ENCODE measurements around a stretch of chr6.

DNA sequence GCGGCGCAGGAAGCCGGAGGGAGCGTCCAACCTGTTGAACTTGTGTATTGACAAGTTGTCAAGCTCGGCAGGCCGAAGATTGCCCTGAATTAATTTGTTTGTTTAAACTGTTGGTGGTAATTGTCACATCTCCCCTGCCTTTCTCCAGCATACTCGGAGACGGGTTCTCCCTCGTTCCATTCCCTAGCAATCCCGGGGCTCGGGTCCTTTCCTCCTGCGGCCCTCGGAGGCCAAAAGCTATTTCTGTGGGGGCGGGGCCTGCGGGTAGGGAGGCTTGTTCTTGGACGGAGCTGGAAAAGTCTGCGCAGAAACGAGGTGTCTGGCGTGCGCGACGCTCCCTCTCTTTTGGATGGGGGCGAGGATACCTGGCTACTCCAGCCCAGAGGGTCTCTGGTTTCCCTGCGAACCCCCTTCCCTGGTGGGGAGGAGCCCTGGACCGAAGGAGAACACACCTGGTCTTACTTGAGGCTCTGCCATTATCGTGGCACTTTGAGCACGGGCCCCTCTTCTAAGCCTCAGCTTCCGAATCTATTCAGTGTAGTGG lies 10.0 kb downstream of the NR2E1 start:
- RRBS = 95% methylated on average over 3 of the region's 28 CpGs

- RRBS = no CpG with 5 or more reads among the region's 2 CpGs
These were observed 27.8 kb downstream of the FOXO3 start for GRCh38 chr6:108588456-108588997.

DNA sequence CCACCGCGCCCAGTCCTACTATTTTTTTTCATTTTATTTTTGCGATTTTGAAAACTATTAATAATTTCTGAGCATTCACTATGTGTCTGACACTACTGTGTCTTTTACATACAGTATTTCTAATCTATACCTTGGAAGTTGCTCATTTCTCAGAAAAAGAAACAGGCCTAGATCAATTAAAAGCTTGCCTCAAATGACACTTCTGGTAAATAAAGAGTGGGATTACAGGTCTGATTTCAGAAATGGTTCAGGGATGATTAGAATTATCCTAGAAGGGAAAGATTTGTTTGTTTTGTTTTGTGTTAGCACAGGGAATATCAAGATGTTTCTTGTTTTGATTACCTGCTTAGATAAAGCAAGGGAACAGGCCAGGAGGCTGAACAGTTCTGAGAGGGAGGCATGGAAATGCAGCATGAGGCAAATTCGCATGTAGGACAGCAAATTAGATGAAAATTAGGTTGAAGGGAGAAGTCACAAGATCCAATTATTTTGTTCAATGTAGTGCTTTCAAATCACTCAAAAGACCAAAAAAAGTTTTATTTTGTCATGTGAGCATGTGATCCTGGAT lies 44.8 kb downstream of the FOXO3 start:
- RRBS = no CpG with 5 or more reads among the region's 4 CpGs

DNA sequence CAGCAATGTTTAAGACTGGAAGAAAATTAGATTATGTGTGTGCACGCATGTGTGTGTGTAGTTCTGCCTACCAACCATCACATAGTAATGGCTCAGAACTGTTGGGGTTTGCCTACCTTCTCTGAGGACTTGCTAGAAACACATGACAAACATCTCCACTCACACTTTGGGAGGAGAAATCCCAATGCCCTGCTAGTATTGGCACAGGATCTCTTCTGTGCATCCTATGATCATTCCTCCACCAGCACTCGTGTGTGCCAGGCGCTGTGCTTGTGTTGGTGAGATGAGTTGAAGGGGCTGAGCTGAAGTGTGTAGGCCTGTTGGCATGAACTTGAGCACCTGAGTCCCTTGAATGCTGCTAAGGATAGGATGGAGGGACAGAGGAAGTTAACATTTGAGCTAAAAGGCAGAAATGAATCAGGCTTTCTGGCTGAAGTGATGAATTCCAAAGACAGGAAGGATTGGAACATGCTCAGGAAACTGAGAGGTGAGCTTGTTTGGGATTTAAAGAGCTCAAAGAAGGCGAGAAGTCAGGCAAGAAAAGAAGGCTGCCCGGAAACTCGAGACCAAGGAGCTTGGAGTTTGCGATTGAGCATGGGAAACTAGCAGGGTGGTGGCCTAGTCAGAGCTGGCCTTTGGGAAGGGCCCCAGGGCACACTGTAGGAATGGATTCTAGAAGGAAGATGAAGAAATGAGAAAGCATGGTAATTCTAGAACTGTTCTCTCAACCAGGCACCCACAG lies 125.9 kb downstream of the FOXO3 start:
- RRBS = no CpG with 5 or more reads among the region's 7 CpGs

- RRBS = no CpG with 5 or more reads among the region's 4 CpGs
These were observed 7.1 kb upstream of the ARMC2 start for GRCh38 chr6:108841044-108841513.

- RRBS = no CpG with 5 or more reads among the region's 10 CpGs
These were observed 100.3 kb downstream of the ARMC2 start for GRCh38 chr6:108948398-108949112.

DNA sequence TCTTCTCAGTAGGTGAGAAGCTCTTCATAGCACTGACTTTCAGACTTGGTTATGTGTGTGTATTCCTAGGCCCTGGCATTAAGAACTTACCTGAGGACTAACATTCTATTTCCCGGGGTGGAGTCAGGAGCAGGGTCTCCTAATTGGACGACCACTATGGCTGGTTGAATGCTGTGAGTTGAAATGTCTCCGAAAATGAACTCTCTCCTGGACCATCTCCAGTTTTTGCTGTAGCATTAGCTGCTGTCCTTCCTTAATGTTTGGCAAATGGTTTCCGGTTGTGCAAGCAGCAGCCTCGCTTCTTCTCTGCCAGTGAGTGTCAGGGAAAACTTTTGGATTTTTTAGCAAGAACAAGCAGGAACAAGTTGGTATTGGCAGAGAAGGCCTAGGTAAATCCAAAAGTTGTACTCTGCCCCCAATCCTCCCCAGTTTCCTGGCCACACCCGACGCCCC lies 103.1 kb downstream of the ARMC2 start:
- RRBS = no CpG with 5 or more reads among the region's 7 CpGs

DNA sequence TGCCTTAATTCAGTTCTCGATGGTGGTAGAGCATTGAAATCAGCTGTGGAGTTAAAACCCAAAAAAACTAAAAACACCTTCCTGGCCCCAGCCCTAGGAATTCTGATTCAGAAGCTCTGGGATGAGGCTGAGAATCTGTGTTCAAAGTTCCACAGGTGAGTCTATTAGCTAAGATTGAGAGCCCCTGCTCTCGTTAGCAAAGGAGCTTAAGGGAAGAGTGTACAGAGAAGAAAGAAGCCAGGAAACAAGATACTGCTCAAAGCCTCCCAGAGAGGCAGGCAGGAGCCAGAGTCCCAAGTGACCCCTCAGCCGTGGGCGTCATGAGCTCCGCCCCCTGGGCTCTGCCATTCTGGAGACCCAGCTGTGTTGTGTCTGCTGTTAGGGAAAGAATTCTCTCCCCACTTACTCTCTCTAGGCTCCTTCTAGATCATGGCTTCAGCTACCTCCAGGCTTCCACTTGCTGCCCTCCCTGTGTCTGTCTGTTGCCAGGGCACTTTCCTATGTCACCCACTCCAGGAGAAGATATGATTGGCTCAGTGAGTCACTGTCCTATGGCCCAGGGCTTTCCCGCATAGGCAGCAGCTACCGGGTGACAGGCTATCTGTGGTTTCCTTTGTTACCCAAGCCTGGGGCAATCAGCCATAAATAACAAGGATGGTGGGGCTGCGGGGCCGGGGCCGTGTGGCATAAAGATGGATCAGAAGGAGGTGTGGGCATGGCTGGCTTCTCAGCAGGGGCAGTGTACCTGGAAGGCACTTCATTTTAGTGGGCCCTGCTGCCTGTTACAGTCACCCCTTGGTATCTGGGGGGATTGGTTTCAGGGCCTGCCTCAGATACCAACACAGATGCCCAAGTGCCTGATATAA lies 118.7 kb downstream of the ARMC2 start:
- RRBS = 86% methylated on average over 3 of the region's 10 CpGs

GRCh38 chr6:109117244-109117989 lies 22.1 kb downstream of the CEP57L1 start:
- RRBS = no CpG with 5 or more reads among the region's 5 CpGs

- RRBS = no CpG with 5 or more reads among the region's 24 CpGs
These were observed 141.4 kb downstream of the CEP57L1 start for GRCh38 chr6:109236349-109237522.

- RRBS = no CpG with 5 or more reads among the region's 34 CpGs
These were observed 131.5 kb downstream of the CD164 start for GRCh38 chr6:109250681-109251219.

DNA sequence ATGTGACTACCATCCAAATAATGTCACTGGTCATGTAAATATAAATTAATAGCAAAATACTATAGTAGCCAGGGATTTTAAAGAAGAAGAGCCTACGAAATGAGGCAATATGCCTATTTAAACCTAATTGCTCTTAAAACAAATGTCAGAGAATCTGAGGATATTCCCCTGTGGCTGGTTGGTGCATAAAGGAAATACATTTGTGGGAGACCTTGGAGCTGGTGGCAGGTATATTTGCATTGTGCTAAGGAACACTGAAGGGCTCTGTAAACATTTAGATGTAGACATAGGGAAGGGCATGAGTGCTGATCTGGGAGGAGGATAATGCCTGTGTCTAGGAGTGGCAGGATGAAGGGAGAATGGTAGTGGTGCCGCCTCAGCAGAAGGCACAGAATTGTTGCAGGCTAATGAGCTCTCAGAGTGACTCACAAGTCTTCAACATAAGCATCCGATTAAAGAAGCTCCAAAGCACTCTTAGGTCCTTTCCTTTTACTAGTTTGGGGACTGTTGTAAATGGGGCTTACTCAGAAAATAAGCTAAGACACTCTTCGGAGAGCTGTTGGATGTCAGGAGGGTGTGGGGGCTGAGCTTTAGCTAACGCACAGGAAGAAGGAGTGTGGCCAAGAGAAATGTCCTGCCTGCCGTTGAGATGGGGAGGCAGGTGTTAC lies 85.8 kb downstream of the CD164 start:
- RRBS = no CpG with 5 or more reads among the region's 6 CpGs

DNA sequence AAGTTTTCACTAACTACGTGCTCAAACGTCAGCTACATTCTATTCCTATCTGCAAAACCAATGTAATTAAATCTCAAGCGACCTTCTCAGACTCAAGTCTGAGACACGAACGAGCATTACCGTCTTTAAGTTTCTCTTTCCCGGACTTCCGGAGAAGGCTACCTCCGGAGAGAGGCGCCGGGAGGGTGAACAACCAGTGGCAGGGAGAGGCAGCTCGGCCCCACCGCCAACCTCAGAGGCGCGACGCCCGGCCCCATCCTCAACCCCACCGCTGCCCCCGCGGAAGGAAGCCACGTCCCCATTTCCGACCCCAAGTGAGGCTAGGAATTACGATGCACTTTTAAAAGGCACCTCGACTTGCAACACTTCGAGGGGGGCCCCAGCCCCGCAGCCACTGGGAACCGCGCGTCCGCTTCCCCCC lies 667 bp downstream of the CD164 start:
- RRBS = 3% methylated on average over 7 of the region's 30 CpGs

GRCh38 chr6:109456148-109456561 lies 583 bp upstream of the MICAL1 start:
- RRBS = 24% methylated on average over 14 of the region's 34 CpGs

DNA sequence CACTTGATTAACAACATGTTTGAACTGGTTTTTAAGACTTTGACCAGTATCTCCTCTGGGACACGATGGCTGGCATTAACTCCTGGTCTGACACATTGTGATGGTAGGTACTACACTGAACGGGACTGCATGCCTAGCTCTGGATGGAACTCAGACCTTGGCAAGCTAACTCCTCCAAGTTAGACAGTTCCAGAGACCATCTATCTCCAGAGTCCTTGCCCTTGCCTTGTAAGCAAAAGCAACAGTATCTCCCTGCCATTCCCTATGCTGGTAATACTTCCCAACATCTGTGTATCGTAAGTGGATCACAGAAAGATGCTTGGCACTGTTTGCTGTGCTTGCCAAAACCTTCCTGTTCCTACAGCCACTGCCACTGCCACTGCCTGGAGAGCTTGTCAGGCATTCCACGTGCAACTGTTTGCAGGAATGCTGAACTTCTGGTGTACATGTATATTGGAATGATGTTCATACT lies 25.4 kb downstream of the AK9 start:
- RRBS = no CpG with 5 or more reads among the region's 4 CpGs

DNA sequence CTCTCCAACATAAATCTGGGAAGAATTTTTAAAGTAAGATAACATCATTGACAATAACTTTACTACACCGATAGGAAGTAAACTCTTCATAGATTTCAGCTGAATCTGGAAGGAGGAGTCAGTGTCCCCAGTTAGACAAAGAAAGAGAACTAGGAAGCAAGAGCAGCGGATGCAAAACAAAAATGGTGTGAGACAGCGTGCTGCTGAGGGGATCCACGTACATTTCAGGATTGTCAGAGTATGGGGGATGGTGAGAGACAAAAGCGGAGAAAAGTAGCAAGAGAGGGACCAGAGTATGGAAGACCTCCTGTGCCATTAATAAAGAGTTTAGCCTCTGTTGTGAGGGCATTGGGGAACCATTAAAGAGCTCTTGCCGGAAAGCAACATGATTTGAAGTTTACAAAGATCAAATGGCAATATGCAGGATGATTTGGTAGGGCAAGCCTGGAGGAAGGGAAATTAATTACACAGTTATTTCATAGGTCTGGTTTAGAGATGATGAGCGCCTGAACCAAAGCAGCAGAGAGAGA lies 35.2 kb downstream of the CDC40 start:
- RRBS = no CpG with 5 or more reads among the region's 7 CpGs

GRCh38 chr6:110285249-110285923 lies 72.8 kb downstream of the METTL24 start:
- RRBS = no CpG with 5 or more reads among the region's 5 CpGs

DNA sequence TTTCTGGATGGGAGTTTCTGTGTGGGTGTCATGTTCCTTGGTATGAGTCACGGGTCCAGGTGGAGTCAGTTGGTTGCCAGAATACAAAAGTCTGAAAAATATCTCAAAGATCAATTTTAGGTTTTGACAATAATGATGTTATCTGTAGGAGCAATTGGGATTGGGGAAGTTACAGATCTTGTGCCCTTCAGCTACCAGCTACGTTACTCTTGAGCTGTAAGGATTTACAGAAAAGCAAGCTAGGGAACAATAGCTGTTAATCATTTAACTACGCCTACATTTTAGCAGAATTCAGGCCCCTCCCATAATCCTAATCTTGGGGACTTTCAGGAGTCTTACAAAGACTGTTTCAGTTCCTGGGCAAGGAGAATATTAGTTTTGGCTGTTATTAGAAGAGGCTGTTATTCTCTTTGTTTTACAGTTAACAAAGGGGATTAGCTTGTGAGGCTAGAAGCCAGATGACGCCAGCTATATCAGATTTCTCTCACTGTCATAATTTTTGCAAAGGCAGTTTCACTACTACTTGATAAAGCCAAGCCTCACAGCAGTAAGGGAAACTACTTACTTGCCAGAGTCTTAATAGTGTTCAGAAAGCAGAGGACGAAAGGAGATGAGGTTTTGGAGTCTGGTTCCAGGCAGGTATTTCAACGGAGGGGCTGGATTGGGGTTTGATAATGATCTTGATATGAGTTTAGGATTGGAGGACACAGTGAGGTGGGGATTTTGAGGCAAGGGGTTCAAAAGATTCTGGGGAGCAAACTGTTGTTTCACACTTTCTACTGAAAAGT lies 15.5 kb upstream of the SLC22A16 start:
- RRBS = no CpG with 5 or more reads among the region's 6 CpGs

DNA sequence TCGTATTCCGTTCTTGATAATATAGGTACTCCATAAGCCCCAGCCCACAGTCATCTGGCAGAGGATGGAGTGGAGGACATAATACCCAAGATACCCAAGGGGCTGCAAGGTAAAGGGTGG lies 1.2 kb downstream of the CDK19 start:
- RRBS = no CpG with 5 or more reads among the region's 2 CpGs

GRCh38 chr6:110815796-110815975 lies 417 bp upstream of the CDK19 start:
- RRBS = no CpG with 5 or more reads among the region's 11 CpGs

Data from UCH-1 (cell line).